Pulmonary lymph node (tissue), 1 donor: ENCODE results near the genes JPH2 and SERINC3.

DNA sequence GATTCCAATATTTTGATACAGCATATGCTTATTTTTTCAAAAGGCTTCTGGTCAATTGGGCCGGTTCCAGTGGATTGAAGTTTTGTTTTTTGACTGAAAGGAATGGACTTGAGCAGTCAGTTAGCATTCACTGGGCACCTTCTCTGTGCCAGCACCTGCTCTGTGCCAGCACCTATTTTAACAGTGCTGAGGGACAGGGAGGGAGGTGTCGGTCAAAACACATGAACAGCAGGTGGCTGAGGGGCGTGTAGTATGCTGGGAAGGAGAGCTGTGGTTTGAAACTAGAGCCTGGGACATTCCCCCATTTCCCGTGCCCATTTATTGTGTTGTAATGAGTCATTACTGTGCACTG lies 86.9 kb downstream of the TOX2 start:
- PRO-cap, result no peak

GRCh38 chr20:44018122-44018999 lies 103.7 kb downstream of the TOX2 start:
- PRO-cap, result no peak

- PRO-cap, result no peak
These were observed 124.1 kb downstream of the TOX2 start for GRCh38 chr20:44038850-44039108.

DNA sequence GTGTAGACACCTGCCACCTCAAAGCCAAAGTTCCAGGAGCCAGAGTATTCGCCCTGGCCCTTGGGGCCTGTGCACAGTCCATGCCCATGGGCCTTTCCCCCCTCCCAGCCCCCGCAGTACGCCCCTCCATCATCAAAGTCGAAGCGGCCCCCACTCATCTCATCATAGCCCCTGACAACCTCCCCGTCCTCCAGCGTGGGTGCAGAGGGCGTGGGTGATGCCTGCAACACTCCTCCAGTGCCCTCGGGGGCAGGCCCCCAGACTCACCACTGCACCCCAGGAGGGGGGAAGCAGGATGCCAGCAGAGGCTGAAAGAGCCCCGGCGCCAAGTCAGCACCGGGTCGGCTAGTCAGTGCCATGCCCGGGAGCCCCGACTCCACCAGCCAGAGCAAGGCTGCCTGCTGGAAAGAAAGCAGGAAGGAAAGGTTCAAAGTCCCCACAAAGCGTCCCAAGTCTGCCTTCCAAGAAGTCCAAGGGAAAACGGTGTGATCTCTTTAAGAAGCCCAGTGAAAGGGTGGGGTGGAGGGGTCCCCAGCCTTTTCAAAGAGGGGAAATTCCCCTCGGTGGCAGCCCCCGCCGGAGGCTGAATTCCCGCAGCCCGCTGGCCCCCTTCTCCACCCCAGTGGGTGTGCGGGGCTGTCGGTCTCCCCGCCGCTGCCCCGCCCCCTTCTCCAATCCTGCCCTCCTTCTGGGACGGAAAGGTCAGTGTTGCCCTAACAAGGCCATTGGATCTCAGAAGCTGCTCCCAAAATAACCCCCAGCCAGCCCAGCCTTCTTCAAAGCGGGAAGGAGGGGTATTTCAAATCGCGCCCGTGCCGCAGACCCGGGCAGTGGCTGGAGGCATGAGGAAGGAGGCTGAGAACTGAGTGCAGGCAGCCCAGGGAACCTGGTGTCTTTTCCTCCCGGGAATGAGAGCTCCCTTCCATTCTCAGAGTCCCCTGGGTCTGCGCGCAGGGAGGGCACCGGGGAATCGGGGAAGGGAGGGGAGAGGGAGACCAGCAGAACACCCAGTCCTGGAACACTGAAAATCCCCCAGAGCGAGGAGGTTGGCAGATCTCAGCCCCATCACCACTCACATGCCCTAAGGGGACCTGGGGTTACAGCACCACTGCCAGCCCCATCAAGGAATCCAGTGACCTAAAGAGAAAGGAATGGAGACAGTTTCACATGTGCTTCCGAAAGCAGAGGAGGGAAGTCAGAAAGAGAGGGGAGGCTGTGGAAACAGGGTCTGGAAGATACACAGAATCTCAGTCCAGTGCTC lies at the start of gene JPH2:
JPH2 (minus strand) TSS at position 641 of the 1,261 bp plus-strand sequence.
- PRO-cap, result no peak

DNA sequence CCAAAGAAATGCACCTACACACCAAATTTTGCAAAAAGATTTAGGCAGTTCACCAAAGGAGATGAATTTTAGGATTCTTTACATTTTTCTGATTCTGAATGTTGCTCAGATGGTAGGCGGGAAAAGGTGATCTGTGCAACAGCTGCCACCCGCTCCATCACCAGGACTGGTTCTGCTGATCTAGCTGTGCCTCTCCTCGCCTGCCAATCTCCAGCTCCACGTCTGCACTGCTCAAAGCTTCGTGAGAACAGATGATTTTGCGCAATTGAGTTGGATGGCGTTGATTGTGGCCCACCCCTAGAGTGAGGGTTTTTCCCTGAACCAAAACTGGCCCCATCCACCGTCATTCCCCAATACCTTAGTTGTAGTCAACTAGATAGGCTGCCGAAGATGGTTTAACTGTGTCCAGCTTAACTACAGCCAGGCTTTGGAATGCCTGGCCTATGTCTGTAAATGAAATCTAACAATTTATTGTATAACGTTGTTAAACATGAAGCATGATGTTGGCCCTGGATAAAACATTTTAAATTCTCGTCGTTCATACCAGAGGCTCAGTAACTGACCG lies 1.1 kb upstream of the OSER1 start:
- PRO-cap, result no peak

GRCh38 chr20:44392989-44393571 lies 37.6 kb downstream of the HNF4A start:
- PRO-cap, result no peak

DNA sequence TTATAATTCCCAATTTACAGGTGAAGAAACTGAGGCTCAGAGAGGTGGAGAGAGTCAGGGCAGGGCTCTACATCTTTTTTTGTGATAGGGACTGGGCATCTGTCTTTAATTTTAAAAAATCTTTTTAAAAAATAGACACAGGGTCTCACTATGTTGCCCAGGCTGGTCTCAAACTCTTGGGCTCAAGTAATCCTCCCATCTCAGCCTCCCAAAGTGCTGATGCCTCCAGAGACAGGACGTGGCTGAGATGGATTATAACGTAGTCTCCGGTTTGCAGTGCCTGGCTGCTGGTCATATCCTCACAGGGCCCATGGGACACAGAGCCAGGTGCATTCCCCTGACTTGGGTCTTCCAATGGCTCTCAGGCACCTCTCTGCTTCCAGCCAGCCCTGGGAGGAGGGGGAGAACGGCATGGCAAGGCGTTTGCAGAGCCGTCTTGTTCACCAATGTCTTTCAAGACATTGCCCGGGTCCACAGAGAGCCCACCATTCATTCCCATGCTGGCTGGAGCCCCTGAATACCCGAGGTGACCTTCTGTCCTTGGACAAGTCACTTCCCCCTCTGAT lies 38.4 kb downstream of the HNF4A start:
- PRO-cap, result no peak

DNA sequence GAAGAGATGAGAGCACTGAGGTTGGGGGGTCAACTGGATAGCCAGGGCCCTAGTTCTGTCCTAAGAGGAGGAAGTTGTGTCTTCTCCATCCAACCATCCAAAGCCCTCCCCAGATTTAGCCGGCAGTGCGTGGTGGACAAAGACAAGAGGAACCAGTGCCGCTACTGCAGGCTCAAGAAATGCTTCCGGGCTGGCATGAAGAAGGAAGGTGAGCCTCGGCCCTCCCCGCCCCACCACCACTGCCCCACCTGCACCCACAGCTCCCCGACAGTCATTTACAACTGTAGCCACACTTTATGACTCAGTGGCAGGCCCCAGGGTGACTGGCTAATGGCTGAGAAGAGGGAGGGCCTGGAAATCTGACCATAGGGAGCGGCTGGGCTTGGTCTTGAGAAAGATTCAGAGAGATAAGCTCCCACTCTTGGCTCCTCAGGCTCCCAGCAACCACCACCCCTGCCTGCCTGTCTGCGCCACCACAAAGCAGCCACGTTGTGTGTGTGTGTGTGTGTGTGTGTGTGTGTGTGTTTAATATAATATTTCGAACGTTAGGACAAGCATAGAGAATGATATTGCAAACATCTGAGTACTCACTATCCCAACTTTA lies 51.9 kb downstream of the HNF4A start:
- PRO-cap, result no peak

DNA sequence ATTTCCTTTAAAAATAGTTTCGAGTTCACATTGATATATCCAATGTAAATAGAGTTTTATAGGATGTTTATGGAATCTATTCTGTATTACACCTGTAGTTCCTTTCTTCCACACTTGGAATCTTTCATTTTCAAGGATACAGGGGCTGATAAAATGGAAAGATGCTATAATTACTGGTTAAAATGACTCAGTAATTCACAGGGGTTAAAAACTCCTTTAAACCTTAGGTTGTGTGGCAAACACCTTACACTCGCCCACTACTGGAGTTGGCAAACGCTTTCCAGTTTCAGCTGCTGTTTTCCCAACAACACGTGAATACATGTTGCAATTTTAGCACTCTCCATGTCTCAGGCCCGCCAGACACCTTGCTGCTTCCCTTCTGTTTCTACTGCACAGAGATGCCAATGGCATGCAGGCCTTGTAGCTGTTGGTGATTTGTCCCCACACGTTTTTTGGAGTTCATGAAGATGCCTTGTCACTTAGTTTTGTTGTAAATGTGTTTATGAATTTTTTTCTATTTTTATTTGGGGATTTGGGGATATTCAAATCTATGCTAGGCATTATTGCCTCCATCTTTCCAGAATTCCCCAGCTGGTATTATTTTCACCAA lies 5.4 kb upstream of the TTPAL start:
- PRO-cap, result no peak

- PRO-cap, result no peak
These were observed 20.7 kb downstream of the SERINC3 start for GRCh38 chr20:44501090-44501665.

DNA sequence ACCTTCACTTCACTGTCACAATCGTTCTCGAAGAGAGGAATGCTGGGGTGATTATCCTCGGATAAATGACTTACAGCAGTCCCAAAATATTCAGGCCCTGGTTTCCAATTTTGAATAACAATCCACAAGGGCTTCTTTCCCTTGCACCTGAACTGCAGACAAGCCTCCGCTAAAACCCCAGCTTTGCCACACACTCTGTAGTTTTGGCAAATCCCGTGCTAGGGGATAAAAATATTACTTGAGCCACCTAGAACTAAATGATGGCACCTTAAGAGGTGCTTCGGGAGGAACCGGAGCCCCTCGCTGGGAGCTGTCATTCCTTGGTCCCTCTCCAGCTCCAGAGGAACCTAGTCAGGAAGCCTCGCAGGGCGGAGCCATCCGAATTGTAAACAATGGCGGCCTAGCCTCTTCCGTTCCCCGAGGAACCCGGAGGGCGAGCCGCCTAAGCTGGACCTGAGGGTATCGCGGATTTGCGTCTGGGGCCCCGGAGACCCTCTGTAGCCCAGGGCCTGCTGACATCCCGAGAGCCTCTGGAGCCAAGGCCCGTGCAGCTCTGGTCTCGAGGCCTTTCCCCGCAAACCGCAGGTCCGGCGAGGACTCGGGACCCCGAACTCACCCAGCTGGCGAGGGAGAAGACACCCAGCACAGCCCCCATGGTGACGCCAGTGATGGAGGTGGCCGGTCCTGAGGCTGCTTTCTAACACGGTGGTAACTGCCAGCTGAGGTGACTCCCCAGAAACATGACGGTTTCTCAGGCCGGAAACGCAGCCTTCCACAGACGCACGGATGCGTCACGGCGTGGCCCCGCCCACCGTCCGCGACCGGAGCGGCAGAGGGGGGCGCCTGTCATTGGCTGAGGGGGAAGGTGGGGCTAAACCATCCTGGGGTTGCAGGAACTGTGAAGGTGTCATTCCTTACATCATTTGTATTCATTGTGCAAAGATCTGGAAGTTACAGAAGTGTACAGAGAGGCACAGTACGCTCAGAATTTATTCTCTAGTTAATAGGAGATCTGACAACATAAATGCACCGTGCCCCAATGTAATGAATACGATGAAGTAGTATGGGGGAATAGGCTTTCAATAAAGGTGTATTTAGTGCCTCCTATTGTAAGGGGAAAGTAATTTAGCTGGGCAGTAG lies at the start of gene SERINC3:
SERINC3 (minus strand) TSS at position 774 of the 1,140 bp plus-strand sequence.
- PRO-cap, result bidirectional peak, plus-strand start at position 939 of the sequence, minus-strand start at position 745 of the sequence

DNA sequence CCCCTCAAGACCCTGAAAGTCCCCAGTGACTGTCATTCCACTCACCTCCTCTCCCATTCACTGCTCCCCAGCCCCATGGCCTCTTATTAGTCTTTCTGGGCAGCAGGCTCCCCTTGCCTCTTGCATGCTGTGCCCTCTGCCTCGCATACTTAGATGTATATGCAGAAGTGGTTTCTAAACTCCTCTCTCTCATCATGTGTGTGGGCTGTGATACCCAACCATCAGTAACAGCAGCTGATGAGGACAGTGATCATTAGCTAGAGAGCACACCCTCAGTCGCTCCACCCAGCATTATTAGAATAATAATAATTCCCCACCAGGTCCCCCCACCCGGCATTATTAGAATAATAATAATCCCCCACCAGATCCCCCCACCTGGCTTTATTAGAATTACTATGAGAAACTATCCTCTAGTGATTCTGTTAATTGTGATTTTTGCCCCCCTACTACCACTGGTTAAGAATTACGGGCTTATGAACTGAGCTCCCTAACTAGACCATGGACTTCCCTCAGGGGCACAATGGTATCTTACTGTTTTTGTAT lies 14.6 kb downstream of the PKIG start:
- PRO-cap, result bidirectional peak, plus-strand start at position 246 of the sequence, minus-strand start at position 151 of the sequence

DNA sequence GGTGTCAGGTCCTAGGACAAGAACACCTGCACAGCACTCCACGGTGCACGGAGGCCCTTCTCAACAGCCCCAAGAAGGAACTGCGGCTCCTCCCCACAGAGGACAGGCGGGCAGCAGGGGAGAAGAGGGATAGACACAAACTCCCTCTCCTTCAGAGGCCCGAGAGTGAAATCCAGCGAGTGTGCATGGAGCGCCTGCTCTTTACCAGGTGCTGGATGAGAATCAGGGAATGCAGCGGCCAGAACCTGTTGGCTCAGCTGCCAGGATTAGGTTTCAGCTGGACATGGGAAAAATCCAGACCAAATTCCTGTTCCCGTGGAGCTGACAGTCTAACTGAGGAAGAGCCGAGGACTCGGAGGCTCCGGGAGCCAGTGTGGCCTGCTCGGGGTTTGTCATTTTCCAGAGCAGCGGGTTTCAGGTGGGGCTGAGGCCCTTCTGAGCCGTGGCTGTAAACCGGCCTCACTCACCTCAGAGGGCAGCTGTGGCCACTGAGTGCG lies 27.1 kb downstream of the PKIG start:
- PRO-cap, result no peak

GRCh38 chr20:44690563-44691300 lies 24.4 kb upstream of the CCN5 start:
- PRO-cap, result no peak

DNA sequence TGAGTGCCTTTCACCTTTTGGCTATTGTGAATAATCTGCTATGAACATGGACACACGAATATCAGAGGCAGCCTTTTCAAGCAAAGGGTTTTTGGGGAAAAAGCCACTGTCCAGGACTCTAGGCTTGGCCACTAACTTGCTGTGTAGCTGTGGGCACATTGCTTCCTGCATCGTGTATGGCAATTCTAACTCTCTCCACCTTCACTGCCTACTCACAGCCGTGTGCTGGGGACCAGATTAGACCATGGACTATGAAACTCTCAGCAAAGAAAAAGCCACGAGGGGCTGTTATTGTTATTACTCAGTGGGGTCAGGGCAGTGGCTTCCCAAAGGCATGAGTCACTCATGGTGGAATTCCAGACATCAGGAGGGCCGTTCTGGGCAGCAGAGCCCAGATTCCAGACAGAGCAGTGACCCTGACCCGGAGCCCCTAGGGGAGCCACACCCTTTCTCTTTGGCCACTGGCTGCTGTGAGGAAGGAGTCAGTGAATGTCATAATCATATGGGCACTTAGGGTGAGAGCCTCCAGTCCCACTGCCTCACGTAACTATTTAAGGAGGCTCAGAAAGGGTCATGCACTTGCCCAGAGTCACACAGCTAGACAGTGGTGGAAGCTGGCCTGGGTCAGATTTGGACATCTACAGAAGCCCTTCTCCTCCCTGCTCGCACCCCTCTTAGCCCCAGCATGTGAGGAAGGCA lies 22.2 kb upstream of the CCN5 start:
- PRO-cap, result no peak

DNA sequence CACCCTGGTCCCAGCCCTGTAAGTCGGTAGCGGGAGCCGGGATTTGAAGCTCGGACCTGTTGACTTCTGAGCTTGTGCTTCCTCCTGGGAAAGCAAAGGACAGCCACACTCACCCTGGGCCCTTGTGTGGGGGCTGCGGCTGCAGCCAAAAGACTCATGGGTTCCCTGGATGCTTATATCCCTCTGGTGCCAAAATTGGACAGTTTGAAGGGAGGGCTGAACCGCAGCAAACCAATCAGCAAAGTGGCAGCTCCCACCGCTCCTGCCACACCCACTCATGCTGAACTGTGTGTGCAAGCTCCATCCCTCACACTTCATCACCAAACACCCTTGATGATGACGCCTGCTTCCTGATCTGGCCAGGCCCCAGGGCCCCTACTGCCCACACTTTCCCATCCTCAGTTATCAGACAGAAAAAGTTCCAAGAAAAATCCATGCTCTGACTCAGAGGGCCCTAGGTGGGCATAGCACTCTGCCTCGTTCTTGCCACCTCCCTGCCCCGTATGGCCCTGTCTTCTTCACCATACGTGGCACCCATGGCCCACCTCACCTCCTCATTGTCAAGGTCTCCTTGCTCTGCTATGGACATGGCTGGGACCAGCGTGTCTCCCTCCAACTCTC lies 3.8 kb upstream of the CCN5 start:
- PRO-cap, result no peak

GRCh38 chr20:44738870-44739303 lies 6.8 kb upstream of the KCNK15 start:
- PRO-cap, result no peak

- PRO-cap, result no peak
These were observed 984 bp upstream of the PABPC1L start for GRCh38 chr20:44908914-44909238.

- PRO-cap, result bidirectional peak, plus-strand start at chr20:44967695, minus-strand start at chr20:44967622
These were observed 1.2 kb downstream of the STK4 start for GRCh38 chr20:44967531-44967923.

DNA sequence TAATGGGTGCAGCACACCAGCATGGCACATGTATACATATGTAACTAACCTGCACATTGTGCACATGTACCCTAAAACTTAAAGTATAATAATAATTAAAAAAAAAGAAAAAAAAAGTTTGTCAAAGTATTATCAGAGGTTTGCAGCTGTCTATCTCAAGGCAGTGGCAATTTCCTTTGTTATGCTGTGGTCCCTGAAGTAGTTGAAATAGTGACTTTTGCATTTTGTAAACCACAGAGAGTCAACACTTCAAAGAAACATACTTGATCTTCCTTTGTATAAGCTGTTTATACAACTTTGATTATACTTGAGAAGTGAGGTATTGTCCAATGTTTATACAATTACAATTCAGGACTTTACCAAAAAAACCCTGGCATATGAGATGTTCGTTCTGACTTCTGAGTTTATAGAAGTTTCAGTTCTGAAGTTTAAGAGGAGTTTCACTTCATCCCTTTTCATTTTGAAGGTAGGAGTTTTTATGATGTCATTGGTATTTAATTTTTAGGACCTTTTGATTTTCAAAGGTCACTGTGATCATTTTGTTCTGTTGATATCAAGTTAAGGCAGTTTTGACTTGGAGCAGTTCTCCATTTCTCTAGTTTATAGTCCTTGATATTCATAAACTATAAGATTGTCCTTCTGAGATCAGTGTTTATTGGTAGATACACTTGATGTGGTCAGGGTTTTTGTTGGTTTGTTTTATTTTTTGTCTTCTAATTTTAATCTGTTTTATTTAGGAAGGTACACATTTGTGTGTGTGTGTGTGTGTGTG lies 4.0 kb downstream of the STK4 start:
- PRO-cap, result bidirectional peak, plus-strand start at position 236 of the sequence, minus-strand start at position 178 of the sequence; bidirectional peak, plus-strand start at position 537 of the sequence, minus-strand start at position 406 of the sequence